Breast epithelium (tissue), 2 donors: ENCODE data around the gene H2BC14.

GRCh38 chr6:26274528-26274842 is 1.8 kb downstream of the H2BC10 start:
- PRO-cap, result no peak
- RAMPAGE, long total RNA, 2 experiments, result no peak in any of the 2 experiments

GRCh38 chr6:26312100-26312376 is 26.7 kb upstream of the H4C8 start:
- PRO-cap, result no peak
- RAMPAGE, long total RNA, 2 experiments, result no peak in any of the 2 experiments

- PRO-cap, result no peak
- RAMPAGE, long total RNA, 2 experiments, result no peak in any of the 2 experiments
These were observed 34.8 kb upstream of the BTN3A2 start for GRCh38 chr6:26330075-26330670.

- PRO-cap, result no peak
- RAMPAGE, long total RNA, 2 experiments, result no peak in any of the 2 experiments
These were observed 11.9 kb downstream of the BTN3A1 start for GRCh38 chr6:26413934-26414465.

DNA sequence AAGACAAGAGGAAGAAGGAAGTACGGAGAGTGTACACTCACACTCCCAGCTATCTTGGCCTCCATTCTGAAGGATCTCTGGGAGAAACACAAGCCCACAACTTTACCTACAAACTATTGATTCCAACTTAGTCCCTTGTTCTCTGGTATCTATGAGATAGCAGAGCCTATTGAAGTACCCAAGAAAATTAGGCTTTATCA is 1.0 kb upstream of the BTN3A3 start:
- PRO-cap, result no peak
- RAMPAGE, long total RNA, 2 experiments, result no peak in any of the 2 experiments

- PRO-cap, result no peak
- RAMPAGE, long total RNA, 2 experiments, result no peak in any of the 2 experiments
These were observed 692 bp upstream of the BTN3A3 start for GRCh38 chr6:26439652-26439971.

DNA sequence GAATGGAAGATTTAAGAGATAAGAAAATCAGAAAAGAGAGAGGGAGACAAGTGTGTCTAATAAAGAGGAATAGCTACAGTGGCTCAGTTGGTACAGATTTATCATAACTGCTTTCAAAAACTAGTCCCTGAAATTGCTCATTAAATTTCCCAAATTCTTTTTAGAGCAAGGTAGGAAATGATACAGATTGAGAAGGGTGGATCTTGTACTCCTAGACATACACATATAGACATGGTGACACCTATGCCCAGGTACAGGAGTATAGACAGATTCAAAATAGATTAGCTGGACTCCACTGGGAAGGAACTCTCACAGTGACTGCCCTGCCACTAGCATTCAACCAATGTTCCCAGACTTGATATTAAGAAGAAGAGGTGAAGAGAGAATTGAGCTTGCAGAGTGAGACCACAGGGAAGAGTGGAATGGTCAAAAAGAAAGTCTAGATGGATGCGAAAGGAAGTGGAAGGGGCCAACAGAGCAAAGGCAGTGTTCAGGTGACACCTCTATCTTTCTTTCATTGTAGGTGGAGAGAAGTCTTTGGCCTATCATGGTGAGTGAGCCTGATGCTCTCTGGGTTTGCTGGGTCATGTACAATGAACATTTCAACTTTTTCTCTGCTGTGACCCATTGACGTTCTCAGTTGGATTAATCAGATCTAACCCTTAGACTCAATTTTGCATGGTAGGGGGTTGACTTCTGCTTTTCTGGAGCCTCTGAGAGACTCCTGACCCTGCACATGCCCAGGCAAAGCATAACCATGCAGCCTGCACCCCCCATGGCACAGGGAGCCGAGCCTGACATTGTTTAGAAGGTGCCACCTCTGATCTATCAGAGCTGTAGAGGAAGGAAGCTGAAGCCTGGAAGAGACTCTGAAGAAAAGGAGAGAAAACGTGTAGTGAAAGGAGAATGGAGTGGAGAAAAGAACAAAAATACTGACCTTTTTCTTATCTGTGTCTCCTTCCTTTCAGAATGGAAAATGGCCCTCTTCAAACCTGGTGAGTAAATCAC is 8.3 kb upstream of the BTN2A1 start:
- PRO-cap, result no peak
- RAMPAGE, long total RNA, 2 experiments, result no peak in any of the 2 experiments

GRCh38 chr6:26595592-26596421 is 946 bp upstream of the ABT1 start:
- PRO-cap, result no peak
- RAMPAGE, long total RNA, 2 experiments, result no peak in any of the 2 experiments

- PRO-cap, result no peak
- RAMPAGE, long total RNA, 2 experiments, result no peak in any of the 2 experiments
These were observed 2.7 kb downstream of the ABT1 start for GRCh38 chr6:26599137-26600152.

DNA sequence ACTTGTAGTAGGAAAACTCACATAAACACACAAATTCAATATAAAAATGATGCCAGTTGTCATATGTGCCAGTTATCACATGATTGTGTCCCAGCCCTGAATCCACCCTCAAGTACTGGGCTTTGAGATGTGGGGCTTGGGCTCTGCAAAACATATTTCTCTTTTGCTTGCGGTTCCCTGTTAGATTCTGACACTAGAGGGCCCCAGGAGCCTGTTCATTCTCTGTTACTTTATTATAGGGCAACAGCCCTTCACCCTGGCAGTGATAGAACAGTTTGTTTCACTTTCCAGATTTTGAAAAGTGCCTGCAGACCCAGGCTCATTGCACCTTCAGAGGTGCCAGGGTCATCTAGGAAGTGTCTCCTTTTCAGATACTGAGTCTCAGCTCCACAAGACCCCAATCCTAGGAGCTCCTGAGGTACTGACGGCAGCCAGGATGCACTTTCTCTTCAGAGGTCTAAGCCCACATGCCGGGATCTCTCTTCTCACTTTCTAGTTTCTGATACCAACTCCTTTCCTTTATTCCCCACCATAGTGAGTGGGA is 10.7 kb downstream of the ABT1 start:
- PRO-cap, result no peak
- RAMPAGE, long total RNA, 2 experiments, result no peak in any of the 2 experiments

DNA sequence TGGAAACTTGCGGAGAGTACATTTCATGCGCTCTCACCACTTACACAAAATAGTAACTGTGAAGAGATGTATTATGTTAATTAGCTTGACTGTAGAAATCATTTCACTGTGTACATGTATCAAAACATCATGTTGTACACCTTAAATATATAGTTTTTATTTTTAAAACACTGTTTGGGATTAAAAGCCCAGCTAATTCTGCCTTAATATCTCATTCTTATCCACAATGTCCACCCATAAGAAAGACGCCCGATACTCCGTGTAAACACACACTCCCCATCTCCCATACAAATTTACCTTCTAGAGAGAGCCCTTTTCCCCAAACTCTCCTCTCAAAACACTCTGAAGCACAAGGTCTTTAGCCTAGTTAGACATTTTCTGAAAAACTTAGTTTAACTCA is 113.4 kb downstream of the H2BC11 start:
- PRO-cap, result no peak
- RAMPAGE, long total RNA, 2 experiments, result no peak in any of the 2 experiments

DNA sequence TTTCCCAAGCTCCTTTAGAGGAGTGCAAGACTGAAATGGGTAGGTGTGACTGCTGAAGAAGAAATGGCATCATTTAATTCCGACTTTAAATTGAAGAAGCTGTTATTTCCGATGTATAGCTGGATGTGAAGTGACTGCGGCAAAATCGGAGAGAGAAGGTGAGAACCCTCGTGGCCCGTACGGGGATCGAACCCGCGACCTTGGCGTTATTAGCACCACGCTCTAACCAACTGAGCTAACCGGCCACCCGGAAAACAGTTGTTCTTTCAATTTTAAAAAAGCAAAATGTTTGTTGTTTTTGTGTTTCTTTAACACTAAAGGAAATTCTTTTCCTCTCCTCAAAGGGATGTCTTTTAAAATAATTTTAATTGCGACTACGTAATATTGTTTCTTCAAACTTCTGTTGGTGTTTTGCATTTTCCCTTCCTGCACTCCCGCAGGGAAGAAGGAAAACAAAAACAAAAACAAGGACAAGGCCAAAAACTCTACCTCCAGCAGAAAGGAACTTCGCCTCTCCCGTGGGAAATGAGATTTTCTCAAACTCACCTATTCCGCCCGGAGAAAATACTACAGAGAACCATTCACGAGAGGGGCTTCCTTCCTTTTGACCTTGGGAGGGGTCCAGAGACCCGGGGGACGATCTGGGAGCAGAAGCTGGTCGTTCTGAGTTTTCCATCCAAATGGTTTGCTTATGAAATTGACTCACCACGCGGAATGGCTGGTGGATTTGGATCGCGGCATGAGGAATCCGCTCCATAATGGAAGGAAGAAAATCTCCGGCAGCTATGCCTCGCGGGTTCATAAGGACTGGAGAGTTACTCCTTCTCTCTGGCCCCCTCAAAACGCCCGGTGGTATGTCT is 9.9 kb upstream of the PRSS16 start:
- PRO-cap, result no peak
- RAMPAGE, long total RNA, 2 experiments, result no peak in any of the 2 experiments

DNA sequence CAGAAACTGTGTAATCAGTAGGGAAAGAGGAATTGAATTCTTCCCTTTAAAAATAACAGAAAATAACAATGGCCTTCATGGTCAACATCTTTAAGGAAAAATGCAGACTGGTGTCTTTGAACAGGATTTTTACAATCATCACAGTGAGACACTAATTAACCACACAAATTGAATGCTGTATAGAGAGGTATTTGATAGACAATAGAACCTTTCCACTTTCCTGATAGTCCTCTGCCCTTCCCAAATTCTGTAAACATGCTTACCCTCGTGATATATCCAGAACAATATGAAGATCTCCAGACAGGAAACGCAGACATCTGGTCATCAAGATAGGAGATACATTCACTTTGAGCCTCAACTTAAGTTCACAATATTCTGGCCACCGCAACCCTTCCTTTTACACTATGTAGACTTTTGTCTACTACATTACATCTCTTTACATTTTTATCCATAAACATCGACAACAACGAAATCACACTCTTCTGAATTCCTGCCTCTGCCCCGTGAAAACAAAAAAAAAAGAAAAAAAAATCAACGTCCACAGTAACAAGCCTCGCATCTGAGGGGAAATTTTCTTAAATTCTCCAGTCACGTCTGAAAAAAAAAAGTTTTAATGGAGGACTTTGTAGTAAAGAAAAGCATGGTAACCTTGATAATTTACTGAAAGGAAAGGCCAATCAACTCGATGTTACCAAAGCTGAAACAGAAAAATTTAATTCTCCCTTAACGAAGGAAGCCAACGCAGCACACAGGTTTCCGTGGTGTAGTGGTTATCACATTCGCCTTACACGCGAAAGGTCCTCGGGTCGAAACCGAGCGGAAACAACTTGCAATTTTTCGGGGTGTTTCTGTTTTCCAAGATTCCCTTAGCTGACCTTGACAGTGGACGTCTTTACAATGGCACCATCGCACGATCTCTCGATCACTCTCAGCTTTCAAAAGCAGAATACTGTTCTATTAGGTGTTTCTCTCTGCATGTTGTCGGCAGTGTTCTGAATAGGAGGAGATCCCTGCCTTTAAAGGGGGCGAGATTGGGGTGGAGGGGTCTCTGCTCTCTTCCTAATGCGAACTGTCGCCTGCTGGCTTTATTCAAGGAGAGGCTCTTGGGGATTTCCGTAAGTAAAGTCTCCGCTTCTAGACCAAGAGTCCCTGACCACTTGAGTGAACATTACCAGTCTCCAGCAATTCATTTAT is 21.8 kb downstream of the POM121L2 start:
- PRO-cap, result no peak
- RAMPAGE, long total RNA, 2 experiments, result no peak in any of the 2 experiments

DNA sequence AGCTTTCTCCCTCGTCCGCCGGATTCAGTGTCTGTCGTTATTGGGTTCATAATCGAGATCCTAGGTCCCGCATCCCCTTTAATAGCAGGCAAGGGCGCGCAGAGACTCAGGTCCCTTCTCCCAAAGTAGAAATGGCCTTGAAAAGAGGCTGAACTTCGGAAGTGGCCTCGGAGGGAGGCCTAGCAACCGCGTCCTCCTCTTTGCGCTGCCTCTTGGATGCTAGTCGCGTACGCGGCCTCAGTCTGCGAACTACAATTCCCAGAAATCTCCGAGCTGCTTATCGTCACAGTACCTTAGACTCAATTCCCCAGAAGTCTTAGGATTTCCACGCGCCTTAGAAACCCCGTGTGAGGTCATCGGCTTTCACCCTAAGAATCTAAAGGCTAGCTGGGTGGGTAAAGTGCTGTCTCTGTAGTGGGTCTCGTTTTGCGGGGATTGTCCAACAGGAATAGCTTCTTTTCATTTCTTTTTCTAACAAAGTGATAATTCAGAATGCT is 34.4 kb downstream of the ZNF391 start:
- PRO-cap, result no peak
- RAMPAGE, long total RNA, 2 experiments, result no peak in any of the 2 experiments

DNA sequence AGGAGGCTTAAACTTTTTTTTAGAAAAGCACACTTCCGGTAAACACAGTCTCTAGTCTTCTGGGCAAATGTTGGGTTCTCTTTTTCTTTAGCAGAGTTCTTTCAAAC is 6.7 kb upstream of the ZNF184 start:
- PRO-cap, result no peak
- RAMPAGE, long total RNA, 2 experiments, result no peak in any of the 2 experiments

DNA sequence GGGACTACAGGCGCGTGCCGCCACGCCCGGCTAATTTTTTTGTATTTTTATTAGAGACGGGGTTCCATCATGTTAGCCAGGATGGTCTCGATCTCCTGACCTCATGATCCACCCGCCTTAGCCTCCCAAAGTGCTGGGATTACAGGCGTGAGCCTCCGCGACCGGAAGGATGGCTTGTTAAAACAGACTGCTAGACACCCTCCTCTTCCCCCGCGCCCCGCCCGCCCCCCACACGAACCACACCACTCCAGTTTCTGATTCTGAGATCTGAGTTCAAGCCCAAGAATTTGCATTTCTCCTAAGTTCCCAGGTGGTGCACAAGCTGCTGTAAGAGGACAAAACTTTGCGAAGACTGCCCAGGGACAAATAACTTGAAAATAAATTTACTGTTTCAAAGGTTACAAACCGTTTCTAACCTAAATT is 71.3 kb upstream of the ZNF184 start:
- PRO-cap, result no peak
- RAMPAGE, long total RNA, 2 experiments, result no peak in any of the 2 experiments

- PRO-cap, result no peak
- RAMPAGE, long total RNA, 2 experiments, result no peak in any of the 2 experiments
These were observed 14.8 kb downstream of the H2BC13 start for GRCh38 chr6:27792746-27793419.

DNA sequence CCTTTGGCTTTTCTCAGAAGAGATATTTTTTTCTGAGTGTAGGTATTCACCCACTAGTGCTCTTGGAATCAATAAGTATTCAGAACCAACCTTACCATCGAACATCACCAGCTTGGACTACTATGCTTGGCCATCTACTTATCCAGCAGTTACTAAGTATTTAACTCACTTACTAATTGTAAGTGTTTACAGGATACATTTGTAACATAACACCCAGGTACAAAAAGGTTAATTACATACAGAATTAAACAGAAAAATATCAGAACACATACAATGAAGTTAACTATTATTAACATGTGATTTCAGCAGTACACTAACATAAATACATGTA is 1.4 kb downstream of the H2AC14 start:
- PRO-cap, result no peak
- RAMPAGE, long total RNA, 2 experiments, result no peak in any of the 2 experiments

DNA sequence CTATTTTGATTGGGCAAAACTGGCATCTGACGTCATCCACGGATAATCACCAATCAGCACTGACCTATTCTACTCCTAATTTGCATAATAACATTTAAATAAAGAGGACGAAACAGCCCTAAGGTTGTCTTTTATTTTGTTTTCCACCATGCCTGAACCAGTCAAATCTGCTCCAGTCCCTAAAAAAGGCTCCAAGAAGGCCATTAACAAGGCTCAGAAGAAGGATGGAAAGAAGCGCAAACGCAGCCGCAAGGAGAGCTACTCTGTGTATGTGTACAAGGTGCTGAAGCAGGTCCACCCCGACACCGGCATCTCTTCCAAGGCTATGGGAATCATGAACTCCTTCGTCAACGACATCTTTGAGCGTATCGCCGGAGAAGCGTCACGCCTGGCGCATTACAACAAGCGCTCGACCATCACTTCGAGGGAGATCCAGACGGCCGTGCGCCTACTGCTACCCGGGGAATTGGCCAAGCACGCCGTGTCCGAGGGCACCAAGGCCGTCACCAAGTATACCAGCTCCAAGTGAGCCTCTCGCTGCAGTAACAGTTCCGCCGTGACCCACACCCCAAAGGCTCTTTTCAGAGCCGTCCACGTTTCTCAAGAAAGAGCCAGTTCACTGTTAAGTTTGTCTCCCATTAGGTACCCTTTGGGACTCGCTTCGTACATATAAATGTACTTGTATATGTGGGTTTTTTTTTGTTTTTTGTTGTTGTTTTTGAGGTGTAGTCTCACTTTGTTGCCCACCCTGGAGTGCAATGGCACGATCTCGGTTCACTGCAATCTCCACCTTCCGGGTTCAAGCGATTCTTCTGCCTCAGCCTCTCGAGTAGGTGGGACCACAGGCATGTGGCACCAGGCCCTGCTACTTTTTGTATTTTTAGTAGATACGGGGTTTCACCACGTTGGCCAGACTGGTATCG is at the start of gene H2BC14:
Gene H2BC14, plus strand, starts transcription at position 127 of the 923 bp plus-strand sequence.
- PRO-cap, result no peak
- RAMPAGE, long total RNA, 2 experiments, result start-site peak on the plus strand in 2 of 2 experiments, centred at position 124 of the sequence, 31 to 73 reads per replicate

DNA sequence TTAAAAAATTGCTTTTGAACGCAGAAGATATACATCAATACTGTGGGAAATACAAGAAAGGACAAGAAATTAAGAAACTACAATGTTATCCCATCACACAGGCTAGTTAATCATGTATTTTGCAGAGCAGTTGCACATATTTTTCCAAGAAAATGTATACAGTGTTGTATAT is 296 bp upstream of the H4C12 start:
- PRO-cap, result no peak
- RAMPAGE, long total RNA, 2 experiments, result no peak in any of the 2 experiments